Left lobe of liver (tissue), 1 donor: ENCODE measurements around a stretch of chr7.

- PRO-cap: no peak
These were observed 85.8 kb downstream of the CALD1 start for GRCh38 chr7:134864796-134865989.

- PRO-cap: no peak
These were observed 47.1 kb upstream of the AGBL3 start for GRCh38 chr7:134939145-134939591.

DNA sequence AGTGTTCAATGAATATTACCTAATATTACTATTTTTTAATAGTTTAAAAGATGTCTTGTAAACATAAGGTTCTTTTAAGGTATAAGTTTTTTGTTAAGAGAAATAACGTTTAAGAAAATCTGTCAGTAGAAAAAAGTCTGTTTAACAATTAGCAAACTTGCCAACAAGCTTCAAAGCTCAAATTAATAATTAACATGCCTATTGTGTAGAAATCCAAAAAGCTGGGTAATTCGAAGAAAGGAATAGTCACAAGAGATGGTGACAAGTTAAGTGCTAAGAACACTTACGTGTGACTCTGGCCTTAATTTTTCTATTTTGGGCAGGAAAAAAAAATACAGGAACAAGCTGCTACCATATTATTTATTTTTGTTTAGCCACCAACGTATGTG is 43.6 kb upstream of the AGBL3 start:
- PRO-cap: no peak

DNA sequence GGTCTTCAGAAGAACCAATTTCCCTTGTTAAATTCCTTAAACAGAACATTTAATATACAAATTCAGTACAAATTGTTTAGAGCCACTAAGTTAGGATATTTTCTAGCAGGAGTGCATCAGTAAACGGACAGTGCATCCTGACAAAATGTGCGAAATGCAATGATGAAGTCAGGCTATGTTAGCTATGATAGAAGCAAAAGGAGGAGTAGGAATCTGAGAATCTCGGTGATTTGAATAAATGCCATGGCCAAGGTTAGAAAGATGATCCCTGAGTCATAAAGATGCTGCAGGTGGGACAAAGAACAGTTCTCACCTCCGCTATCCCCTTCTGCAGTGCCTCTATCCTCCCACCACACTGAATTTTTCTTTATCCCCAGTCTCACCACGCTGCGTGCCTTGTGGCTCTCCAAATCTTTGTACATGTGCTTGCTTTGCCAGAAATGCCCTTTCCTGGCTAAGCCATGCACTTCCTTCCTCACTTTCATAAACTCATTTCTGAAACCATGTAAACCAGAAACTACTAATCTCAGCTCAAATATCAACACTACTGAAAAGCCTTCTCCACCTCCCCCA is 31.8 kb upstream of the AGBL3 start:
- PRO-cap: unidirectional peak, plus-strand start at position 282 of the sequence

GRCh38 chr7:135152488-135153135 is 4.7 kb downstream of the TMEM140 start:
- PRO-cap: no peak

GRCh38 chr7:135262967-135263510 is 29.4 kb downstream of the STRA8 start:
- PRO-cap: no peak

DNA sequence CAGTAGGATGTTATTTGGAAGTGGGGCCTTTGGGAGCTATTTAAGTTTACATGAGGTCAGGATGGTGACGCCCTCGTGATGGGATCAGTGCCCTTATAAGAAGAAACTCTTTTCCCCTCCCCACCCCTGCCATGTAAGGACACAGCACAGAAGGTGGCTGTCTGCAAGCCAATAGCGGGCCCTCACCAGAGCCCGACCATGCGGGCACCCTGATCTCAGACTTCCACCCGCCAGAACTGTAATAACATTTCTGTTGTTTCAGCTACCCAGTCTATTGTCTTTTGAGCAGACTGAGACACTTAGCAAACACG is 58.0 kb downstream of the STRA8 start:
- PRO-cap: no peak

DNA sequence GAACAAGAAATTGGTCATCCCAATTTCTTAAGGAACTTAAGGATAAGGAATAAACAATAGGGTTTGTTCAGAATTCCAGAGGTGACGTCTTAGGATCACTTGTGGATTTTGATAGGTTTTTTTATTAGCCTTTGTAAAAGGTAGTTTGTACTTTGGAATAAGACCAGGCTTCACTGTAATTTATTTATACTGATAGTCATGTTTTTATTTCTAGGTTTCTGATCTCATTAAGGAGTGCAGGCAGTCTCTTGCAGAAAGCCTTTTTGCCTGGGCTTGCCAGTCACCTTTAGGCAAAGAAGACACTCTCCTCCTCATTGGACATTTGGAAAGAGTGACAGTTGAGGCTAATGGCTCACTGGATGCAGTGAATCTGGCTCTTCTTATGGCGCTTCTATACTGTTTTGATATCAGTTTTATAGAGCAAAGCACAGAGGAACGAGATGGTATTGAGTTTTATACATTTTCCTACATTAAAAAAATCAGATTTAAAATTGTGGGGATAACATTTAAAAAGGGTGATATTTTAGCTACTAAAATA is 19.9 kb downstream of the NUP205 start:
- PRO-cap: no peak

DNA sequence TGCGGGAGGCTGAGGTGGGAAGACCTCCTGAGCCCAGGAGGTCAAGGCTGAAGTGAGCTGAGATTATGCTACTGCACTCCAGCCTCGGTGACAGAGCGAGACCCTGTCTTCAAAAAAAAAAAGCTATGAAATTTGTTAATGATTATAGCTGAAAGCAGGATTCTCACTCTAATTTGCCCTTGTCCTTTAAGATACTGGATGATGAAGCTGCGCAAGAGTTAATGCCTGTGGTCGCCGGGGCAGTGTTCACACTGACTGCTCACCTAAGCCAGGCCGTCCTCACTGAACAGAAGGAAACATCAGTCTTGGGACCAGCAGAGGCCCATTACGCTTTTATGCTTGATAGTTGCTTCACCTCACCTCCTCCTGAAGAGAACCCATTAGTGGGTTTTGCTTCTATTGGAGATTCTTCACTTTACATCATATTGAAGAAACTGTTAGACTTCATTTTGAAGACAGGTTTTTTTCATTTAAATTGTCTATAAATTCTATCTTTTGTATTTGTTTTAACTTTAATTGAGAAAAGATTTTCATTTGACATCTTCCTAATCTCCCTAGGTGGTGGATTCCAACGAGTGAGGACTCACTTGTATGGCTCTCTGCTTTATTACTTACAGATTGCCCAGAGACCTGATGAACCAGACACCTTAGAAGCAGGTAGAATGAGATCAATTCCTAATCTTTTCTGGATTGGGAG is 42.9 kb upstream of the STMP1 start:
- PRO-cap: no peak

DNA sequence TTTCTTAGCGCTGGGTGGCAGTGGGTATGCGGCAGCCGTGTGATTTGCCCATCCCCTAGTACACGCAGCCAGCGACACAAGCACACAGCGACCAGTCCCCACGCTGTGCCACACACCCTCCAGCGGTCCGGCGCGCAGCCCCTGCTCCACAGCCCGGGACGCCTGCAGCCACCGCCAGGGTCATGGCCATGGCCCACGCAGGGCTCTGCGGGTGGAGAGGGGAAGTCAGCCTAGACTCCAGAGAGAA is 2.4 kb downstream of the CHRM2 start:
- PRO-cap: no peak

- PRO-cap: no peak
These were observed 16.1 kb downstream of the CHRM2 start for GRCh38 chr7:136884349-136885075.

DNA sequence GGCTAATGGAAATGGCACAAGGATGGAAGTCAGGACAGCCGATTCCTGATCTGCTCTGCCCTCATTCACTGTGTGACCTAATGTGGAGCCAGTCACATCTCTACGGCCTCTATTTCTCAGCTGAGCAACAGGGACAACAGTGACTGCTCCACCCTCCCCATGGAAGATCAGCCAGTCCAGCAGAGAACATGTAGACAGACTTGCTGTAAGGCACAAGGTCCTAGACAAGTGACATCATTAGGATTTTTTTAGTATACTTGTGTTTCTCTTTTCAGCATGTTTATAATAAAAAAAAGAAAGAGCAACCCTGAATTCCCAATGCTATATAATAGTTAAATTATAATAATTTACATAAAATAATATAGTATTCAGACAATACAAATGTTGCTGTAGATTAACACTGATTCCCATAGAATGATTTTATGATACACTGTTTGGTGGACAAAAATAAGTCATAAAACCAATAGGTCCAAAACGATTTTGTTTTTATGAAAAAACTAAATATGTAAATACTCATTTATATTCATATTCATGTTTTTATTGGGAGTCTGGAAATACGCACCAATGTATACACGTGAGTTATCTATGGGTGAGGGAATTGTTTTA is 25.0 kb upstream of the DGKI start:
- PRO-cap: no peak

DNA sequence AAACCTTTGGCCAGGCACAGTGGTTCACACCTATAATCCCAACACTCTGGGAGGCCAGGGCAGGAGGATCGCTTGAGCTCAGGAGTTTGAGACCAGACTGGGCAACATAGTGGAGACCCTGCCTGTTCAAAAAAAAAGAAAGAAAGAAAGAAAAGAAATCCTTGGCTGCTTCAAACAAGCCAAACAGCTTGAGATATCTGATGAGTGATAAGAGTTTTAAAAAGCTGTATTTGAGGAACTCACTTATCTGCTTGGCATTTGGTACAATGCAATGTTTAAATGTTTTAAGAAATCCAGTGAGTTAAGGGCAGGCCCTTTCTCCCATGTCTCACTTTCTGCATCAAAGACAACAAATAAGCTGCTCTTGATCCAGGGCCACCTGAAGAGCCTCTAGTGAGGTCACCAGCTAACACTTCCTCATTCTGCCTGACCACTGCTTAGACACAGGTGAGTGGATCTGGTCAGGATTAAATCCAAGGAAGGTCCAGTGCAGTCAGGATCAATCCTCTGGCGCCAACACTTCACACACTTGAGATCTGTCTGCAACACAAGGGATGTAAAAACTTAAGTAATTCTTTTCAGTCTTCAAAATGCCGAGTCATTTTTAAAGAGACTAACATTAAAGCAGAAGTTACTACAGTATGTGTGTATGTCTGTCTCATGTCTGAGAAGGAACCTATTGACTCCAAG is 43.4 kb downstream of the CREB3L2 start:
- PRO-cap: no peak

- PRO-cap: no peak
These were observed 15.6 kb downstream of the CREB3L2 start for GRCh38 chr7:137985923-137986994.

DNA sequence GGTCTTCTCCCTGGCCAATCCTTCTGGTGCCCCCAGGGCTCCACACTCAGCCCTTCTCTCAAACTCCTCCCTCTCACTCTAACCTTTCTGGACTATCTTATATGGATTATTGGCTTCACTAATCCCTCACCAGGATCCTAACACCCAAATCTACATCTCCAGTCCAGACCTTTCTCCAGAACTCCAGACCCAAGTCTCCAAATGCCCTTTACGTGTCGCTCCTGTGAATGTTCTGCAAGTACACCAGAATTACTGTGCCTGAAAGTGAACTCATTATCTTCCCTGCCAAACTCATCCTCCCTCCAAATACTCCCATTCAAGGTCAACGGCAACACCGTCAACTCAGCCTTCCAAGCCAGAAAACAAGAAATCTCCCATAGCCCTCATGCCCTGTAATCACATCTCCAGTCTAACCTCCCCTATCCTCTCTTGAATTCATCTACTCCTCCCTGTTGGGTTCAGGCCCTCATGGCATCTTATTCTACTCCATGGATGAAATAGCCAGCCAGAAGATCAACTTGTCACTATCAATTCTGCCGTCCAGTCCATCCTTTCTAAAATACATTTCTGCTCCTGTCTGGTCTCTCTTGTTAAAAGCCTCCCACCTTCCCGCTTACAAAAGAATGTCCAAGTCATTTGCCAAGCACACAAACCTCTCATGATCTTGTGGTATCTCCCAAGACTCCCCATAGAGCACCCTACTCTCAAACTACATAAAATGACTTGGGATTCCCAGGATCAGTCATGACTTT is 12.2 kb downstream of the CREB3L2 start:
- PRO-cap: no peak

GRCh38 chr7:137990232-137990766 is 11.6 kb downstream of the CREB3L2 start:
- PRO-cap: no peak

DNA sequence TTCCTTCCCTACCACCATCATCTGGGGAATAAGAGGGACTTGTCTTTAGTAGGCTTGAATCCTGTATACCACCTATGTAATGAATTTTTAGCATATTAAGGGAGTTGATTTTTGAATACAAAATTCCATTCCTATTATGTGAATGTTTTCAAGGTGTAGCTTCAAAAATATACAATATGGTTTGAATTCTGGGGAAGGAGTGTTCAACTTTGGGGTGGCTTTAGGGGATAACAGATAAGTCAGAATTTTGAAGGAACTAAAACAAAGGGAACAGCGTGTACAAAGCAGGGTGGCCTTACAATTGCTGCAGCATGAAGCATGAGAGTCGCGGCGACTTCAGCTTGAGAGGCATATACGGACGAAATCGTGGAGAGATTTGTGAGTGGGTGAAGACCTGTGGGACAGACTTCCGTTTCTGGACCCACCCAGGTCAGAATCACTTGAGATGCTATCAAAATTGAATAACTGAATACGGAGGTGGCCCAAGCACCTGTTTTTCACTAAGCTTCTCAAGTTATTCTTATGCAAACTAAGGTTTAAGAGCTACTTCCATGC is 1.6 kb upstream of the TRIM24 start:
- PRO-cap: no peak

GRCh38 chr7:138563712-138564094 is 103.6 kb downstream of the TRIM24 start:
- PRO-cap: no peak

DNA sequence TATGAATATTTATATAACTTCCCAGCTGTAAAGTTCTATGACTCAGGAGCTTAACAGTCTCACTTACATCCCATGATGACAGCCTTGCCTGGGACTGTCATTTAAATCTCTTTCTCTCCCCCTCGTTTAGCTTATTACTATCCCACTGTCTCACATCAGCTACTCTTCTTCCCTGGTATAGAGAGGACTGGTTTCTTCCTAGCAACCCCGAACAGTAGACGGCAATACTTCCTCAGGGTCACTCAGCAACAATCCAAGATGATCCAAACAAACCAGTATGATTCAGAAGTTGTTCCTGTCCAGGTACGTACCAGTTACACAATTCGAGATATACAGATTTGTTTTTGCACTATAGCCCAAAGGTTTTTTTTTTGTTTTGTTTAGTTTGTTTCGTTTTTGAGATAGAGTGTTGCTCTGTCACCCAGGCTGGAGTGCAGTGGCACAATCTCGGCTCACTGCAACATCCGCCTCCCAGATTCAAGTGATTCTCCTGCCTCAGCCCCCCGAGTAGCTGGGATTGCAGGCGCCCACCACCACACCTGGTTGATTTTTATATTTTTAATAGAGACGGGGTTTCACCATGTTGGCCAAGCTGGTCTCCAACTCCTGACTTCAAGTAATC is 22.6 kb downstream of the KIAA1549 start:
- PRO-cap: no peak

GRCh38 chr7:139096913-139097440 is 12.5 kb downstream of the ZC3HAV1 start:
- PRO-cap: no peak